Measurements from ENCODE around the gene UGT3A1.

DNA sequence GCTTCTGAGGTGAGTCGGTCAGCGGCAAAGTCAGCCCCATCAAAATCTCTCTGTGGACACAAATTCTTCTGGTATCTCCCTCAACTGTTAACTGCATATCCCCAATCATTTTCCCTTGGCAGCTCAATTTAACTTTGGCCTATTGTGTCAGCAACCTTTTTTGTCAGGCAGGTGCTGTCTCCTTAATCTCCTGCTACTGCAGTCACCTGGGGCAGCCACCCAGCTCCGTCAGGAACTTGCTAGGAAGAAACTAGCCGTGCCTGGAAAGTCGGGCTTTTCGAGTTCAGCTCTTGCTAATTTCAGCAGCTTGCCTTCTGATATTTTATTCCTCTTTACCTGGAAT, 42.4 kb downstream of the PRLR start:
- PRO-cap: no peak

- PRO-cap: no peak
Measured at GRCh38 chr5:35197997-35198504, 32.2 kb downstream of the PRLR start.

GRCh38 chr5:35416424-35416739, 186.1 kb upstream of the PRLR start:
- PRO-cap: no peak

DNA sequence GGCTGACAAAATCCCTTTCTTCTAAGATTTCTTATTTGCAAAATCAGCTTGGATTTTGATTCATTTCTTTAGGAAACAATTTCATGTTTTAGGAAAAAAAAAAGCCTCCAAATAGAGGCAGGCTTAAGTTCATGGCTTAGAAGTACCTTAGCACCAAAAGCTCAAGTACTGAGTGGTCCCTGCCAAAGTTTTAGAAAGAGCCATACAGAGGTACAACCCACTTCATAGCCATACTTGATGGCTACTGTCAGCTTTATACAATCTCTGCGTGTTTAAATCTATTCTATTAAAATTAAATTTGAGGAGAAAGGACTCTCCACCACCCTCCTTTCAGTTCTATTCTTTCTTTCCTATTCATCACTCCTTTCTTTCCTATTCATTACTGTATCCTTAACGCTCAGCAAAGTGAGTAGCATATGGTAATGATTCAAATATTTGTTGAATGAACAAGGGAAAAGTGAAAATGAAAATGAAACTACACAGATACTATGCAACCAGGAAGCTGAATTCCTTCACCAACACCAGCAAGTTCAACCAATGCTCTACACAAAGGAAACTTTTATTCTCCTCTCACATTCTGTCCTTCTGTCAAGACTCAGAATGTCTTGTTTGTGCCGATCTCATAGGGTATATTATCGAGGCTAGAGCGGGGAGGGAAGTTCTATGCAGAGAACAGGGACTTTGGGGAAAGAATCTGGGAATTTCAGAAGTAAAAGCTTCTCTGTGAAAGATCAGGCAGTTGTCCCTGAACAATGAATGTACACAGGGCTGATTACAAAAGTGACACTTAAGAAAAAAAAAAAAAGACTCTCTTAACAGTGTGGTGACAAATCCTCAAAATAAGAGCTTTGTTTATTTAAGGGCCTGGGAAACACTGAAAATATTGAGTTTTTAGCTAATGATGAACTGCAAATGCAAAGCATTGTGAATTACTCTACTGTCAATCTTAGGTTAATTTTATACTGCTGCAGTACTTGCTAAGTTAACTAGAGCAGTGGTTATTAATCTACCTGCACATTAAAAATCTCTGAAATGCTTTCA, 138.5 kb upstream of the SPEF2 start:
- PRO-cap: no peak

GRCh38 chr5:35803920-35804526, 52.7 kb upstream of the IL7R start:
- PRO-cap: no peak

- PRO-cap: no peak
Measured at GRCh38 chr5:35826191-35826390, 30.6 kb upstream of the IL7R start.

GRCh38 chr5:35990959-35991860, at the start of gene UGT3A1:
Gene UGT3A1 (minus strand): TSS chr5:35991390.
- PRO-cap: no peak

- PRO-cap: no peak
Measured at GRCh38 chr5:36150854-36151344, 788 bp downstream of the LMBRD2 start.

GRCh38 chr5:36418156-36418565, 116.5 kb upstream of the RANBP3L start:
- PRO-cap: no peak

GRCh38 chr5:36783120-36783686, 93.4 kb upstream of the NIPBL start:
- PRO-cap: no peak

- PRO-cap: no peak
Measured at GRCh38 chr5:36975622-36976543, 99.3 kb downstream of the NIPBL start.

GRCh38 chr5:37425082-37425712, 46.1 kb downstream of the WDR70 start:
- PRO-cap: no peak

DNA sequence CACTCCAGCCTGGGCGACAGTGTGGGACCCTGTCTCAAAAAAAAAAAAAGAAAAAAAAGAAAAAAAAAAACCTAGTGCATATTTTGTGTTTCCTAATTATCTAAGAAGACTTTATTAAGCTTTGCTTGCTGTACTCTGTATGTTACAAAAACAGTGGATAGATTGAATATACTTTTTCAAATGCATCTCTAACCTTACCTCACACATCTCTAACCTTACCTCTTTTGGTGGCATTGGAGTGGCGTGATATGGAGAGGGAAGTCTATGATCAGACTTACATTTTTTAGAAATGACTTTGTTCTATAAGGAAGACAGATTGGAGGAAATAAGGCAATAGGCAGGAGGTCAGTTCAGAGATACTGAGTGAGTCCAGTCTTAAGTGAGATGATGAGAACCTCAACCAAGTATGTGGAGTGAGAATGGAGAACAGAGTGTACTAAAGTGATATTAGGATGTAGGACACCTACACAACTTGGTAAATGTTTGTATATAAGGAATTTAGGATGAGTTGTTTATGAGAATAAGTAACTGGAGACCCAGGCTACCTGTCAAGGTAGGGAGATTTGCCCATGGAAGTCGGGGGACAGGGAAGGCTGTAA, 205.5 kb downstream of the GDNF start:
- PRO-cap: no peak

- PRO-cap: no peak
Measured at GRCh38 chr5:37671973-37672646, 167.7 kb downstream of the GDNF start.

DNA sequence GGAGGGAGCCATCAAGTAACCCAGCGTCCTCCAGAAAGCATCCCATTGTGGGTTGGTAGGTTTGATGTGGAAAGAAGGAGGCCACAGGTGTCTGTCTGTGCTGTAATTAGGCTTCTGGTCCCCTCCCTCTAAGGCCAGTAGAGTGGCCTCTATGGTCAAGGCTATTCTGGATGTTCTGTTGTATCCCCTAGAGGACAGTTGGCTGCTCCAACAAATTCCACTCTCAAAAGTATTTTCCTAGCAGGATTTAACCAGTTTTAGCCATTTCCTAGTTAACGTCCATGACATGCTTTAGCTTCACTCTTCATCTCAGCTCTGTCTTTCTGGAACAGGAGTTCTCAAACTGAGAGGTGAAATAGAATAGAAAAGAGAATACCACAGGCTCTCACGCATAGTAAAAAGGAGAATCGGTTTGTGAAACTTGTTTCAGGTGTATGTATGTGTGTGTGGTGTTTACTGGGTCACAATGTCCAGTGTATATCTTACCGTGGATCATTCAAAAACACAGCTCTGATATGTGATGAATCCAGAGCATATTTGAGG, 106.6 kb downstream of the EGFLAM start:
- PRO-cap: no peak

- PRO-cap: no peak
Measured at GRCh38 chr5:38552718-38553544, 3.5 kb downstream of the LIFR start.

DNA sequence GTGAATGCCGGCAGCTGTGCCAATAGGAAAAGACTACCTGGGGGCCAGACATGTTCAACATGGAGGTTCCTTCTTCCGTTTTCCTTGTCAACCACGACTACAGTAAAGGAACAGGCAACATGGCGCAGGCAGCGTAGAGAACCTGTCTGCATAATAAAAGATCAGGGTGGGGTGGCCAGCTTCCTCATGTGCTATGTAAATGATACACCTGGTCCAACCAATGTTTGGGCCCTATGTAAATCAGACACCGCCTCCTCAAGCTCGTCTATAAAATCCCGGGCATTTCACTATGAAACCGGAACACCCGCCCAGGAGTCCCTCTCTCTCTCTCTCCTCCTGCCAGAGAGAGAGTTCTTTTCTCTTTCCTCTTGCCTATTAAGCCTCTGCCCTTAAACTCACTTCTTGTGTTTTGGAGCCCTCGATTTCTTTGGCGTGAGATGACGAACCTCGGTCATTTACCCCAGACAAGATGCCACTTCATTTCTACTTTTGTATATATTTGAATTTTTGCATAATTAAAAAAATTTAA, 103.9 kb upstream of the LIFR start:
- PRO-cap: no peak

DNA sequence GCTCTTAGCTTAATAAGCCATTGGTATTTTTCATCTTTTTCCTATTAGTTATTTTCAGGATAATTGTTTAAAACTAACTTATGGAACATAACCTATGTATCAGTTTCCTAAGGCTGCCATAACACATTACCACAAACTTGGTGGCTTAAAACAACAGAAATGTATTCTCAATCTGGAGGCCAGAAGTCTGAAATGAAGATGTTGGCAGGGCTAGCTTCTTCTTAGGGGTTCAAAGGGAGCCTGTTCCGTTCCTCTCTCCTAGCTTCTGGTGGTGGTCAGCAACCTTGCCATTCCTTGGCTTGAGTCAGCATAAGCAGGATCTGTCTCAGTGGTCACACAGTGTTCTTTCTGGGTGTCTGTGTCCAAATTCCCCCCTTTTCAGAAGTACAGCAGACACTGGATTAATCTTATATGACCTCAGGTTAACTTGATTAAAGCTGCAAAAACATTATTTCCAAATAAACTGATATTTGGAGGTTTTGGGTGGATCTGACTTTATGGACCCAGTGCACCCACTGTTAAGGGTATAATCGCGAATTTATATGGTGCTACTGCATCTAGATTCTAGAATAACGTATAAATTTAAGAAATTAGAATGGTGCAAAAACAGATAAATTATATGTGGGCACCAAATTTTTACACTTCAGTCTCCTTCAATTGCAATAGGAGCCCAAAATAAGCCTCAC, 2.1 kb upstream of the OSMR start:
- PRO-cap: no peak

GRCh38 chr5:38847266-38848435, 1.8 kb downstream of the OSMR start:
- PRO-cap: no peak

GRCh38 chr5:38958652-38959089, 112.9 kb downstream of the OSMR start:
- PRO-cap: no peak

All from SP-49 (cell line).